ENCODE measurements around a stretch of chr9.

DNA sequence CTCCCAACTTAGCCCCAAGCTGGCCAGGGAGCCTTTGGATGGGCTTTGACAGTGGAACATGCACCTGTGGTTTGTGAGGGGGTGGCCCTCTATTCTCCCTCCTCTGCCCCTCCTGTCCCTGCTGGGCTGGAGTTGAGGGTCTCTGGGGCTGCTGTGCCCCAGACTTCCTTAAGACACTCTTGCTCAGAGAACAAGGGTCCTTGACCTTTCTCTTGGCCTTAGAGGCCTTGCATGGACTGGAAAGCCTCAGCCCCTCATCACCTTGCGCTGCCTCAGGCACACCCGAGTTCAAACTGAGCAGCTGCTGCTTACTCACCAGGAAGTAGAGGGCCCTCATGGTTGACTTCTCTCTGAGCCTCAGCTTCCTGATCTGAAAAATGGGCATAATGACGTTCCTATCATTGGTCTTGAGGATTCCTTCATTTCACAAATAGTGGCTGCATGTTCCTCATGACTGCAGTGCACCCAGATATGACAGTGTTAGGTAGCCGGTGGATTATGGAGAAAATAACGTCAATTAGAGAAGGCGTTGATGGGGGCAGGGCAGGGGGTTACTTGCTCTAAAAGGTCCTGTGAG is 28.7 kb downstream of the IER5L start:
- PRO-cap, result no peak
- RAMPAGE, long total RNA, 5 experiments, result no peak in any of the 5 experiments
- RRBS, result no CpG with 5 or more reads among the region's 6 CpGs

GRCh38 chr9:129208150-129208996 is 30.3 kb upstream of the IER5L start:
- PRO-cap, result no peak
- RAMPAGE, long total RNA, 5 experiments, result no peak in any of the 5 experiments
- RRBS, result 29% methylated on average over 1 of the region's 17 CpGs

DNA sequence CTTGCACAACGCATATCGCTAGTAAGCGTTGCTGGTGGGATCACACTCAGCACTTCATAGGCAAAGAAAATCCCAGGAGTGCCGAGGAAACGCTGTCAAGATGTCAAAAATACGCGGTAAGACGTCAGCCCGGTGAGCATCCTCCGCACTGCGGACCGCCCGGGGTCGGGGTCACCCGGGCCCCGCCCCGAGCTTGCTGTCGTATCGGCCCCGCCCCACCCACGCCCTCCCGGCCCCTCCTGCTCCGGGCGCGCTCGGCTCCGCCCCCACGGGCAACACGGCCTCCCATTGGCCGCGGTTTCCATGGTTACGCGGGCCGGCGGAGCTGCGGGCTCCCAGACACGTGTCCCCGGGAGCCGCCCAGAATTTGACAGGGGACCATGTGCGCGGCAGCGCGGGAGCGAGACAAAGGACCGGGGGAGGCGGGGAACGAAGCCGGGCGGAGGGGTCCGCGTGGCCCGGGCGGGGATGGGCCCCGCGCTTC is 80.2 kb upstream of the IER5L start:
- PRO-cap, result no peak
- RAMPAGE, long total RNA, 5 experiments, result no peak in any of the 5 experiments
- RRBS, result 3% methylated on average over 28 of the region's 55 CpGs

DNA sequence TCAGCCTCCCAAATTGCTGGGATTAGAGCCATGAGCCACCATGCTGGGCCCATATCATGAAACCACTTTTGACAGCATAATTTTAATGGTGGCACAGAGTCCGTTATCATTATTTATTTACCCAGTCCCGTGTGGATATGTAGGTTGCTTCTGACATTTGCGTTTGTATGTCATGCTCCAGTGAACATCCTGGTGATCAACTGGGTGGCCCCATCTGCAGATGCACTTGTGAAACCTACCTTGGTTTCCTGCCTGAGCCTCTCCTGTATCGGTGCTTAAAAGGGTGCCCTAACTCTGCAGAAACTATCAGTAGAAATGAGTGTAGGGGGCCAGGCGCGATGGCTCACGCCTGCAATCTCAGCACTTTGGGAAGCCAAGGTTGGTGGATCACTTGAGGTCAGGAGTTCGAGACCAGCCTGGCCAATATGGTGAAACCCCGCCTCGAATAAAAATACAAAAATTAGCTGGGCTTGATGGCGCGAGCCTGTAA is 92.1 kb upstream of the IER5L start:
- PRO-cap, result no peak
- RAMPAGE, long total RNA, 5 experiments, result no peak in any of the 5 experiments
- RRBS, result no CpG with 5 or more reads among the region's 12 CpGs

- PRO-cap, result no peak
- RAMPAGE, long total RNA, 5 experiments, result no peak in any of the 5 experiments
- RRBS, result no CpG with 5 or more reads among the region's 8 CpGs
These were observed 178.9 kb downstream of the C9orf50 start for GRCh38 chr9:129442020-129442419.

DNA sequence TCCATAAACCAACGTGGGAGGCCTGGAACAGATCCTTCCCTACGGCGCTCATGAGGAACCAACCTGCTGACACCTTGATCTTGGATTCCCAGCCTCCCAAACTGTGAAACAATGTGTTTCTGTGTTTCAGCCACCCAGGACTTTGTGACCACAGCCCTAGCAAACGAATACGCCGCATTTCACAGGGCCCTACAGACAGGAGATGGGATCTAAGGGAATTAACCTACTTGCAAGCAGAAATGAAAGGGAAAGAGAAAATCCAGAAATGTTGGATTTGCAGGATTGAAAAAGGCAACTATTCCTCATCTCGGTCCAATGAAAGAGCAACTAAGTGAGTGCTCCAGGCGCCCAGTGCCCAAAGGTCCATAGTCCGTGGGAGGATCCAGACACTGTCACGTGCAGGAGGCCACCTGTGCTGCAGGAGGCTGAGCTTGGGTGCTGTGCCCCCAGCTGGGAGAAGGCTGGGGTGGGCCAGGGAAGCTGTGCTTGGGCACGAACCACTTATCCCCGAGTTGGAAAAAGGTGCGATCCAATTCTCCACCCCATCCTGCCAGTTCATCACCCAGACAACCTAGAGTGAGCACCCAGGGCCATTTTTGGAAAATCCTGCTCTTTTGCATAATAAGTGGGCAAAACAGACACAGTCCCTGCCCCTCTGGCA is 178.0 kb downstream of the C9orf50 start:
- PRO-cap, result no peak
- RAMPAGE, long total RNA, 5 experiments, result no peak in any of the 5 experiments
- RRBS, result no CpG with 5 or more reads among the region's 13 CpGs

DNA sequence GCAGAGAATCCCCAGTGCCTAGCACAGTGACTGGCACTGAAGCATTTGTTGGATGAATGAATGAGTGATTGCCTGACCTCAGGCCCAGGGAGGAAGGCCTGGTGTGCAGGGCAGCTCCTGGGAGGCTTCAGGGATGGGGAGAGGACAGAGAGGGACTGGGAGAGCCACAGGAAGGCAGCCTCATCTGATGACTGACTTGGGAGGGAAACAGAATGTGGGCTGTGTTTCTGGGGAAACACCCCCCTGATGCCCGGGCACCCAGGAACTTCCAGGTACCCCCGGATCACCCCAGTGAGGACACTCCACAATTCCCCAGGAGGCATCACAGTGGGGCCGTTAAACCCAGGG is 133.6 kb downstream of the C9orf50 start:
- PRO-cap, result no peak
- RAMPAGE, long total RNA, 5 experiments, result no peak in any of the 5 experiments
- RRBS, result no CpG with 5 or more reads among the region's 3 CpGs

- PRO-cap, result bidirectional peak, plus-strand start at chr9:129488357, minus-strand start at chr9:129488324
- RAMPAGE, long total RNA, 5 experiments, result no peak in any of the 5 experiments
- RRBS, result 1% methylated on average over 18 of the region's 21 CpGs
These were observed 132.7 kb downstream of the C9orf50 start for GRCh38 chr9:129488280-129488460.

DNA sequence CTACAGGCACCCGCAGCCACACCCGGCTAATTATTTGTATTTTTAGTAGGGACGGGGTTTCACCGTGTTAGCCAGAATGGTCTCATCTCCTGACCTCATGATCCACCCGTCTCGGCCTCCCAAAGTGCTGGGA is 131.6 kb downstream of the C9orf50 start:
- PRO-cap, result no peak
- RAMPAGE, long total RNA, 5 experiments, result no peak in any of the 5 experiments
- RRBS, result no CpG with 5 or more reads among the region's 6 CpGs

GRCh38 chr9:129567808-129568326 is 53.0 kb downstream of the C9orf50 start:
- PRO-cap, result bidirectional peak, plus-strand start at chr9:129568201, minus-strand start at chr9:129568013
- RAMPAGE, long total RNA, 5 experiments, result no peak in any of the 5 experiments
- RRBS, result no CpG with 5 or more reads among the region's 13 CpGs

GRCh38 chr9:129575050-129575763 is 45.7 kb downstream of the C9orf50 start:
- PRO-cap, result no peak
- RAMPAGE, long total RNA, 5 experiments, result no peak in any of the 5 experiments
- RRBS, result no CpG with 5 or more reads among the region's 11 CpGs

DNA sequence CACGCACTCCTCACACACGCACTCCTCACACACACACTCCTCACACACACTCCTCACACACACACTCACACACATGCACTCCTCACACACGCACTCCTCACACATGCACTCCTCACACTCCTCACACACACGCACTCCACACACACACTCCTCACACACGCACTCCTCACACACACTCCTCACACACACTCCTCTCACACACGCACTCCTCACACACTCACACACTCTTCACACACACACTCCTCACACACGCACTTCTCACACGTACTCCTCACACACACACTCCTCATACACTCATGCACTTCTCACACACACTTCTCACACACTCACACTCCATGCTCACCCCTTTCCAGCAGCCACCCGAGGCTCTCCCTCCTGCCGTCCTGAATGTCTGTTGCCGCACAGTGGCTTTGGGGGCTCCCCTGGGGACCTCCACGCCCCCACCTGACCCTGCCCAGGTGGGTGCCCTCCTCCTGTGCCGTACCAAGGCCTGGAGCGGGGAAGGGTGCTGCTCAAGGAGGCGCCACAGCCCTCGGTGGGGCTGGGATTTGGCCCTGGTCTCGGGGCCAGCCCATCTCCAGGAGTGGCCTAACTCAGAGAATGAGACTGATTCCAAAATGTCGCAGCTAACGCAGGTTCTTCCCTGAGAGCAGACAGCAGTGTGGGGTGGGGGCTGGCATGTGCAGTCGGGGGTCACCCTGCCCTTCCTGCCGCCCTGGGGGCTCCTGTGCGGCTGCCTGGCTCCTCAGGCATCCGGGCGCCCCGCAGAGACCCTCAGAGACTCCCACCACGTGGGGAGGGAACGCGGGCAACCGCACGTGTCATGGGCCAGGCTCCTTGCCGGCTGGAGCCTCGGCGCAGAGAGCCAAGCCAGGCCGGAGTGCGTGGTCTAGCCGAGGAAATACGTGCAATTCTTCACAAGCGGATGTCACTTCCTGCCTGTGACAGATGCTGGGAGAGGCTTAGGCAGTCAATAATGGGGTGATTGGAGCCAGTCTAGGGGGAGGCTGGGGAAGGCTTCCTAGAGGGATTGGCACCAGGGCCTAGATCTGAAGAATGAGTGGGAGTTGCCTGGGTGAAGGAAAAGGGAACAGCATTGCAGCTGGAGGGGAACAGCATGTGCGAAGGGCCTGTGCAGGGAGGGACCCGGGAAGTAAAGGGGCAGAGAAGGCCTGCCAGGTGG is 44.3 kb downstream of the C9orf50 start:
- PRO-cap, result no peak
- RAMPAGE, long total RNA, 5 experiments, result no peak in any of the 5 experiments
- RRBS, result 70% methylated on average over 6 of the region's 40 CpGs

- PRO-cap, result bidirectional peak, plus-strand start at chr9:129607708, minus-strand start at chr9:129607597; bidirectional peak, plus-strand start at chr9:129607932, minus-strand start at chr9:129607791
- RAMPAGE, long total RNA, 5 experiments, result no peak in any of the 5 experiments
- RRBS, result no CpG with 5 or more reads among the region's 11 CpGs
These were observed 13.3 kb downstream of the C9orf50 start for GRCh38 chr9:129607486-129608074.

GRCh38 chr9:129610265-129611044 is 10.4 kb downstream of the C9orf50 start:
- PRO-cap, result bidirectional peak, plus-strand start at chr9:129610309, minus-strand start at chr9:129610167; unidirectional peak, minus-strand start at chr9:129610634
- RAMPAGE, long total RNA, 5 experiments, result no peak in any of the 5 experiments
- RRBS, result 1% methylated on average over 17 of the region's 79 CpGs

- PRO-cap, result unidirectional peak, plus-strand start at chr9:129620089
- RAMPAGE, long total RNA, 5 experiments, result no peak in any of the 5 experiments
- RRBS, result 32% methylated on average over 34 of the region's 95 CpGs
These were observed 726 bp downstream of the C9orf50 start for GRCh38 chr9:129619825-129620925.

- PRO-cap, result bidirectional peak, plus-strand start at chr9:129640669, minus-strand start at chr9:129640613
- RAMPAGE, long total RNA, 5 experiments, result no peak in any of the 5 experiments
- RRBS, result no CpG with 5 or more reads among the region's 33 CpGs
These were observed 1.8 kb downstream of the ASB6 start for GRCh38 chr9:129639834-129640888.

- PRO-cap, result bidirectional peak, plus-strand start at chr9:129698739, minus-strand start at chr9:129698587
- RAMPAGE, long total RNA, 5 experiments, result start-site peak on the plus strand in 1 of 5 experiments, at chr9:129698734-129698746 at its widest, 9 reads per replicate
- RRBS, result no CpG with 5 or more reads among the region's 5 CpGs
These were observed 33.1 kb downstream of the PRRX2 start for GRCh38 chr9:129698631-129698935.

GRCh38 chr9:129702538-129703157 is 37.2 kb downstream of the PRRX2 start:
- PRO-cap, result no peak
- RAMPAGE, long total RNA, 5 experiments, result no peak in any of the 5 experiments
- RRBS, result no CpG with 5 or more reads among the region's 13 CpGs

DNA sequence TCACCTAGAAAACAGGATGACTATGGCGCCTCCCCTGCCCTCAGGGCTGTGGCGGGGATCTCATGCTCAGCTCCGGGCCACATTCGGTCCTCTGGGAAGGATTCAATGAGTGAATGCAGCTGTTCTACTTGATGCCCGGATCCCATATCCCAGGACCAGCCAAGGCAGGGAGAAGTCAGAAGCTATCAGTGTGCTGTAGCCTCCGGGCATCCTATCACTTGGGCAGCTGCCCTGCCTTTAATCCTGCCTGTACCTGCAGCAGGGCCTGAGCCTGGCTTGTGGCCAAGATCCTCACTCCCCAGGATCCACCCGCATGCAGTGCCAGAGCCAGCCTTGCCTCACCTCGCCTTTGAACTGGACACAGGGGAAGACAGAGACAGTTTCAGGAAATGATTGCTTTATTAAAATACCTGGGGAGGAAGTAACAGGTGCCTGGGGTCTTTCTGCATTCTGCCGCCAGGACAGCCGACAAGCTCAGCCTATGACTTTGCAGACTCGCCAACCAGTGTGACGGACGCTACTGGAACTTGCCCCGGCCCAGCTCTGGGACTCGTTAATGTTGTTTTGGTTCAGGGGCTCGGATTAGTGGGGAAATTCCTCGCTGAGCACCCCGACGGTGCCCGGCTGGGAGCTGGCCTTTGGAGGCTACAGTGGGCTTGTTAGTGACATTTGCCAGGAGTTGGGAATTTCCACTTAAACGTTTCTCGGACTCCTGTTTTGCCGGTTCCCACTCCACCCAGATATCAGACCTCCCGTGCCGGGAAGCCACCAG is 868 bp downstream of the PTGES start:
- PRO-cap, result no peak
- RAMPAGE, long total RNA, 5 experiments, result no peak in any of the 5 experiments
- RRBS, result 19% methylated on average over 15 of the region's 25 CpGs

DNA sequence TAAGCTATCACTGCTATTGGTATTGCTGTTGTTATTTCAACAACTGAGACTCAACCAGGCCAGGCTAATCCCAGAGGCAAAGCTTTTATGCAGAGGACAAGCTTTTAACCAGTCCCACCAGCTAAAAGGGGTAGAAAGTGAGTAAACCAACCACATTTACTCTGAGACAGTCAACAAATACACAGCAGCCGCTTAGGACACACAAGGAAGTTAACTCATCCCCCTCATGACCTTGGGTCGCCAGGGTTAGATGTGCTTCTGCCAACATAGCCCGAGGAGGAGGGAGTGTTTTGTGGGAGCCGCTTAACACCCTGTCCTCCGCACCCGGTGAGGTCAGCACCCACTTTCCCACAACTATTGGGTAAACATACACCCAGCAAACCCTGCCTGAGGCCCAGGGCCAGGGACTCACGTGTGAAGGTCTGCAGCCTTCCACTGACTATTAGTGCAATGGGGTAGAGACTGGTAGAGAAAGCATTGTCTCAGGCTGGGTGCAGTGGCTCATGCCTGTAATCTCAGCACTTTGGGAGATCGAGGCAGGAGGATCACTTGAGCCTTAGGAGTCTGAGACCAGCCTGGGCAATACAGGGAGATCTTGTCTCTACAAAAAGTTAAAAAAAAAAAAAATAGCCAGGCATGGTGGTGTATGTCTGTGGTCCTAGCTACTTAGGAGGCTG is 20.8 kb upstream of the PTGES start:
- PRO-cap, result no peak
- RAMPAGE, long total RNA, 5 experiments, result no peak in any of the 5 experiments
- RRBS, result no CpG with 5 or more reads among the region's 8 CpGs

Data from stomach (tissue), 7 donors.